Right common carotid artery plus branches (tissue), 1 donor: ENCODE data around the genes LAMB3, TRAF5 and LPGAT1.

GRCh38 chr1:209641742-209642292 lies 10.4 kb downstream of the LAMB3 start:
- PRO-cap: no peak

- PRO-cap: no peak
Measured at GRCh38 chr1:209652201-209652773, at the start of gene LAMB3. Gene LAMB3, minus strand, starts transcription at chr1:209652425.

- PRO-cap: no peak
Measured at GRCh38 chr1:209657049-209657770, 5.0 kb upstream of the LAMB3 start.

DNA sequence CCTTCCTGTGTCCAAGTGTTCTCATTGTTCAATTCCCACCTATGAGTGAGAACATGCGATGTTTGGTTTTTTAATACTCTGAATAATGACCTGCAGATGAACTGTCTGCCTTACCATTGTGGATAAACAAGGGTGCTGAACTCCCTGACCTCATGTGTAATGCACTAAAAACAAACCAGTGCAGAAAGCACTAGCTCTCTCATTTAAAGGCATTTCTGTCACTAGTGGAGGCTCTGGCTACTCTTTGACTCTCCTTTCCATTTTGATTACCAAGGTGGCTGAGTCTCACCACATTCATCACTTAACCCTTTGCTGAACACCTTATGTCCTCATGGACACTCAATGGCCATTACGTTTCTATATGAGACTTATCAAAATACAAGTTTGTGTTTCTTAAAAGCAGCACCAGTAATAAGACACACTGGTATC lies 23.1 kb upstream of the TRAF3IP3 start:
- PRO-cap: no peak

DNA sequence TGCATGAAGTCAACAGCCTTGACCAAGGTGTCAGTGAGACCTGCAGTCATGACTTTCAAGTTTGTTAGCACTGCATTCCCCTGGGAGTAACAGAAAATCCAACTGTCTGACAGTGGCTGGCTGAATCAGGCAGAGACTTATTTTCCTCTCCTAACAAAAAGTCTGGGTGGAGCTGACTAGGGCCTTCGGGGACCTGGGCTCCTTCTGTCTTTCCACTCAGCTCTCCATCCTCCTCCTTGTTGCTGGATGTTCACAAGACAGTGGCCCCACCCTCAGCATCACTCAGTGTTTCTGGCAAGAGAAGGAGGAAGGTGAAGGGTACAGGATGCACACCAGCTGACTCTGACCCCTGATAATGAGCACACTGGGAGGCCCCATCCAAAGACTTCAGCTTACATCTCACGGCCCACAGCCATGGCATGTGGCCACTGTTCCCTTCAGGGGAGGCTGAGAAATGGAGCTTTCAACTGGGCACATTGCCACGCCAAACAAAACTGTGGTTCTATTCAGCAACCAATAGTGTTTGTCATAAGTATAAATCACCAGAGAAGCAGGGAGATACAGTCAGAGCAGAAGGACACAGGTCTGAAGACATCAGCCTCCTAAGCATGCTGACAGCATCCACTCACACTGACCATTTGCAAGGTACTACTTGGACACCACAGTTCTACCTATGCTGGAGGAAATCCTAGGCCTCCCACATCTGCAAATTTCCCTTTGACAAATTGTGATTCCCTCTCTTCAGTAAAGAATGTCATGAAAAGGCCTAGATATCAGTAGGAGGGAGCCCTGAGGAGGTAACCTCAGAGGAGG lies 12.8 kb upstream of the TRAF3IP3 start:
- PRO-cap: no peak

DNA sequence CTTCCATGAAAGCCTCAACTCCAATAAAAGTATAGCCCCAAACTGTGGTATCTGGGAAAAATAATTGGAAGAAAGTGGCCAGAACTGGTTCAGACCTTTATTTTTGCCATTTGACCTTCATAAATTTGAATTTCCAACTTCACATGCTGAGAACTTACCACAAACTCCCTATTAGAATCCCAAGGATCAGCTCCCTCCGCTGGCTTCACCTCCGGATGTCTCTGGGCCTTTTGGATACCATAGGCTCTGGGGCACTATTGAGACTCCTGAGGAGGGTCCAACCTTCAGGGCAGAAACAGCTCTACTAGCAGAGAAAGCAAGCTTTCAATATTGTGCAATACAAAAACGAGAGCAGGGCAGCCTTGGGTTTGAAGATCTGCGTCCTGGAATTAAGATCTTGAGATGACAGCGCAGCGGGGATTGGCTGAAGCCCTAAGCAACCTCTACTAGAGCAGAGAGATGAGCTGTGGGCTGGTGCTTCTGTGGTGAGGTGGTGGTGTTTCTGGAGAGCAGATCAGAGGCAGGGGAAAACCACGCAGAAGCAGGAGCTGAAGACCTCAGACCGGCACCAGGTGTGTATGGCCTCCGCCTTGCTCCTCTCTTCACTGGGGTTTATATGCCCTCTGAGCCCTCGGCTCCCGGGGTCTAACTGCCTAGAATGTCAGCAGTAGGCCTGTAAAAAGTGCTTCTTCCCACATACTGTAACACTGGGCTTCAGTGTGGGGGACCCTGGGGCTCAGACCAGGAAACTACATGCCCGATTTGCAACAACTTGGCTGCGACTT lies 12.4 kb downstream of the TRAF3IP3 start:
- PRO-cap: no peak

- PRO-cap: no peak
Measured at GRCh38 chr1:209769169-209769824, 13.4 kb downstream of the TRAF3IP3 start.

- PRO-cap: no peak
Measured at GRCh38 chr1:209790441-209791216, 6.3 kb upstream of the C1orf74 start.

GRCh38 chr1:209801013-209801797 lies 4.7 kb downstream of the IRF6 start:
- PRO-cap: no peak

GRCh38 chr1:209883225-209883925 lies 54.6 kb upstream of the SYT14 start:
- PRO-cap: no peak

DNA sequence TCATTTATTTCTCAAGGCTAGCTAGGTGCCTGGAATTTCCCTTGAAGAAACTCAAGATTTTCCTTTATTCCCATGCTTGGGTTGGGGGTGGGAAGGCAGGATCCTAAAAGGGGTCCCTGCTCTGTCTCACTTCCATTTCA lies 42.2 kb upstream of the SYT14 start:
- PRO-cap: no peak

- PRO-cap: no peak
Measured at GRCh38 chr1:211312570-211312946, 14.1 kb upstream of the TRAF5 start.

GRCh38 chr1:211326176-211327128 lies at the start of gene TRAF5:
Gene TRAF5, plus strand, starts transcription at chr1:211326833.
- PRO-cap: bidirectional peak, plus-strand start at chr1:211326635, minus-strand start at chr1:211326660; bidirectional peak, plus-strand start at chr1:211326833, minus-strand start at chr1:211326766; bidirectional peak, plus-strand start at chr1:211327007, minus-strand start at chr1:211326984

GRCh38 chr1:211329634-211330386 lies 3.2 kb downstream of the TRAF5 start:
- PRO-cap: no peak

GRCh38 chr1:211336755-211337802 lies 10.4 kb downstream of the TRAF5 start:
- PRO-cap: no peak

DNA sequence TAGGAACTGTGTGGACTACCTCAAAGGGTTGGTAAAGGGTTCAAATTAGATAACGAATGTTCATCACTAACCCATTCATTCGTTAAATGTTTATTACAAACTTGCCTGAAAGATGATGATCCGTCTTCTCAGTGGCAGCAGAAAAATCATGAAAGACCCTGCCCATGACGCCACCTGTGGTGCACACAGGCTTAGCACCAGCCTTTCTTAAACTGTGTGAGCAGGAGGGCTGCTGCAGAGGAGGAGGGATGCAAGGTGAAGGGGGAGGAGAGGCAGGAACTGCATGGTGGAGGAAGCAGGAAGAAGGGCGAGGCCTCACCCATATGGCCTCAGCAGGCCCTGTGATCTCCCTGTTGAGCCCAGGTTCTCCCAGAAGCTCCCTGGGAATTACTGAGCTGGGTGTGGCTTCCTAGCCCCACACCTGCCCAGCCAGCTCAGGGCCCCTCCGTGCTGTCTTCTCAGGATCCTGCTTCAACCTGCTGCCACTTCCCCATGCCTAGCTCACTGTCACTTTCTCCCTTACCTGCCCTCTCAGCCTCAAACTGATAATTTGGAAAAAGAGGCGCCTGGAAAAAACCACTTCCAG lies 25.1 kb upstream of the RD3 start:
- PRO-cap: no peak

GRCh38 chr1:211581342-211582025 lies 2.5 kb upstream of the SLC30A1 start:
- PRO-cap: unidirectional peak, minus-strand start at chr1:211581618; unidirectional peak, minus-strand start at chr1:211581704

DNA sequence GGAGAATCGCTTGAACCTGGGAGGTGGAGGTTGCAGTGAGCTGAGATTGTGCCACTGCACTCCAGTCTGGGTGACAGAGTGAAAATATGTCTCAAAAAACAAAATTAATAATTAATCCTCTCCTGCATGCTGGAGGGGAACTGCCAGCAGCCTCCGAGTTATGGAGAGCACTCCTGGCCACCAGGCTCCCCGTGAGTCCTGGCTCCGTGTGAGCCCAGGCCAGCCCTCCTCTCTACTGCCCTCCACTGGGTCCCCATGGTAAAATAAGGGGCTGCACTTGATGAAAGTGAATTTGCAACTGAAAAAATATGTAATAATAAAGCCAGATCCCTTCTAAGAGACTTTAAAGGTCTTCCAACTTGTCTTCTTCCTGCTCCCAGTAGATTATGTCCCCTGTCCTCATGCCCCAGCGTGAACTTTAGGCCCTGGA lies 26.4 kb downstream of the NEK2 start:
- PRO-cap: no peak

DNA sequence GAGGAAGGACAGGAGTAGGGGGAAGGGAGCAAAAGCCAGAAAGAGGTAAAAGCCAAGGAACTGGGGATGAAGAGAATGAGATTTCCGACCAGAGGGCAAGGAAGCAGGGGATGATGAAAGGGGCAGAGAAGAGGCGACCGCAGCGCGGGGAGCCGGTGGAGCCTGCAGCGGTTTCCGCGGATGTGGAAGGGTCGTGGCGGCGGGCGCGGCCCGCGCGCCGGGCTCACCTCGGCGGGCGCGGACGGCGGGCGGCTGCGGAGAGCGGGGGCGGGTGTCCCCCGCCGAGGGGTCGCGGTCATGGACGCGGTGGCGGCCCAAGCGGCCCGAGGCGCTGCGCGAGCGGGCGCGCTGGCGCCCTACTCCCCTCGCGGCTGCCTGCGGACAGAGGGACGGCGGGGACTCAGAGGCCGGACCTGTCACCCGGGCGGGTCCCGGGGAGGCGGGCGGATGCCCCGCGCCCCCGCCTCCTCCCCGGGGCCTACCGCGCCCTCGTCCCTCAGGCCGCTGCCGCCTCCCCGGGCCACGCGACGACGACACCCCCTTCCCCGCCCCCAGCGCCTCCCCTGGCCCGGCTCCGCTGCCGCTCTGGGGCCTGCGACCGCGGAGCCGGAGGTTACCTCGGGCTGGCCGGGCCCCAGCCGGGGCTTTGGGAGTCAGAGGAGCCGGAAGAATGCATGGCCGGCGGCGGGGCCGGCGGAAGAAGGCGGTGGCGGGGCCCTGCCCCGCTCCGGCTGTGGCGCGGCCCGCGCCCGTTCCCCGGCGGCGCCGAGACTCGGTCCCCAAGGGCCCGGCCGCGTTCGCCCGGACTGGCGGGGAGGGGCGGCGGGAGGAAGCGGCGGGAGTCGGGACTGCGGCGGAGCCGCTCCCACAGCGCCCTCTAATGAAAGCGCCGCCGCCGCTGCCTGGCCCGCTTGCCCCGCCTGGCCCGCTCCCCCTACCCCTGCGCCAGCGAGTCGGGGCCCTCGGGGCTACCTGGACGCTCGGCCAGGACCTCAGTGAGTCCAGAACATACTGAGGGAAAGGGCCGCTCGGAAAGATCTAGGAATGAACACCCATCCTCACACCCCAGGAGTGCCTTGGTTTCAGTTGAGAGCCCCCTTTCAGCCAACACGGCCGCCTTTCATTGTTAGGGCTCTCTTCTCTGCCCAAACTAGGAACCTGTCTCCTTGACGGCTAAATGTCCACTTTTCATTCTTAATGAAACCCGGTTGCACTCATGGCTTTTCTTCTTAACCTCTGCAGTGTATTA lies at the start of gene LPGAT1:
Gene LPGAT1, minus strand, starts transcription at position 808 of the 1,249 bp plus-strand sequence.
- PRO-cap: bidirectional peak, plus-strand start at position 419 of the sequence, minus-strand start at position 377 of the sequence; bidirectional peak, plus-strand start at position 880 of the sequence, minus-strand start at position 802 of the sequence

DNA sequence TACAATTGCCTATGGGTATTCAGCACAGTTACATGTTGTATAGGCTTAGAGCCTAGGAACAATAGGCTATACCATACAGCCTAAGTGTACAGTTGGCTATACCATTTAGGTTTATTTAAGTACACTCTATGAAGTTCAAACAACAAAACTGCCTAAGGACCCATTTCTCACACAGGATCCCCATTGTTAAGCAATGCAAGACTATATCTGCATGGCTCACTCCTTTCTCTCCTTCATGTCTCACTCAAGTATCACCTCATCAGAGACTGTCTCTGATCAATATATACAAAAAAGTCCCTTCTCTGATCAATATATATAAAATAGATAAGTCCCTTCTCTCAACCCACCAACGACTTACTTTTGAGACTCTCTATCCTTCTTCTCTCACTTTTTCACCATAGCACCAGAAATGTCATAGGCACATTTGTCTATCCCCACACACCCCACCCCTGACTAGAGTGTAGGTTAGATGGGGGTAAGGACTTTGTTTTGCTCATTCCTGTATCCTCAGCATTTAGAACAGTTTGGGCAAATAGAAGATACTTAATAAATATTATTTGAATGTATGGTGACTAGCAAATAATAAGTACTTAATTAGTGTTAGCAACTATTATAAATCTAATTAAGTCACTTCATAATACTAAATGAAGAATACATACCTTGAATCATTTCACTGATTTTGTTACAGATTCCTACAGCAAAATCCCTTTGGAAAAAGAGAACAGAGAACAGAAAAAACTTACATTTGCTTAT lies 24.5 kb downstream of the INTS7 start:
- PRO-cap: no peak